REH cell (cell line): ENCODE data around the gene CDH11.

GRCh38 chr16:57636981-57637359 lies 8.5 kb downstream of the ADGRG1 start:
- PRO-cap, result no peak

- PRO-cap, result bidirectional peak, plus-strand start at chr16:57735075, minus-strand start at chr16:57735251; bidirectional peak, plus-strand start at chr16:57735781, minus-strand start at chr16:57735477
Observed at GRCh38 chr16:57734568-57735662, 655 bp upstream of the KATNB1 start.

DNA sequence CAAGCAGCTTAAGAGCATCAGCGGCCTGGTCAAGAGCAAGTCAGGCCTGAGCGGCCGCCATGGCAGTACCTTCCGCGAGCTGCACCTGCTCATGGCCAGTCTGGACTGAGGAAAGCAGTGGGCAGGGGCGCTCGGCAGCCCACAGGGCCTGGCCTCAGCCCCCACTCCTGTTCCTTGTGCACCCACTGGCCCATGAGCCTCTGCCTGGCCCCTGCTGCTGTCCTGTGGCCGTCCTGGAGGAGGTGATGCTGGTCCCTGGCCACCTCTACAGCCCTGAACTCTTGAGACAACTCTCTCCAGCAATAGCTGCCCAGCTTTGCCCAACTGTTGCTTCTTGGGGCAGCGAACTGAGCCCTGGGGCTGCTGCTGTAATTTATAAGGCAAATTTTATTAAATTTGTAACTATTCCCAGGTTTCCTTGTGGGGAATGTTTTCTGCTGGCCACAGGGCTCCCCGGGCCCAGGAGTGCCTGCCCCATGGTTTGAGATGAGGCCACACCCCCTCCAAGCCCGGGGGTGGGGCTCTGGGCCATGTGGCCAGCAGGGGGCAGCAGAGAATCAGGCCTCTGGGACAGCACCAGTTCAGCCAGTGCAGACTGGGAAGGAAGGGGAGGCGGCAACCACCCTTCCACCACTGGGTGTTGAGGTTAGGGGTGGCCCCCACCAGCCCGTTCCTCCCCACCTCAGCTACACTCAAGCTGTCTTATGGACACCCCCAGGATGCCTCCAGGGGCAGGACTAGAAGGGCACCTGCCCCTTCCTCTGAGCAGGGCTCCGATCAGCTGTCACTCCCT lies 21.5 kb downstream of the KATNB1 start:
- PRO-cap, result no peak

DNA sequence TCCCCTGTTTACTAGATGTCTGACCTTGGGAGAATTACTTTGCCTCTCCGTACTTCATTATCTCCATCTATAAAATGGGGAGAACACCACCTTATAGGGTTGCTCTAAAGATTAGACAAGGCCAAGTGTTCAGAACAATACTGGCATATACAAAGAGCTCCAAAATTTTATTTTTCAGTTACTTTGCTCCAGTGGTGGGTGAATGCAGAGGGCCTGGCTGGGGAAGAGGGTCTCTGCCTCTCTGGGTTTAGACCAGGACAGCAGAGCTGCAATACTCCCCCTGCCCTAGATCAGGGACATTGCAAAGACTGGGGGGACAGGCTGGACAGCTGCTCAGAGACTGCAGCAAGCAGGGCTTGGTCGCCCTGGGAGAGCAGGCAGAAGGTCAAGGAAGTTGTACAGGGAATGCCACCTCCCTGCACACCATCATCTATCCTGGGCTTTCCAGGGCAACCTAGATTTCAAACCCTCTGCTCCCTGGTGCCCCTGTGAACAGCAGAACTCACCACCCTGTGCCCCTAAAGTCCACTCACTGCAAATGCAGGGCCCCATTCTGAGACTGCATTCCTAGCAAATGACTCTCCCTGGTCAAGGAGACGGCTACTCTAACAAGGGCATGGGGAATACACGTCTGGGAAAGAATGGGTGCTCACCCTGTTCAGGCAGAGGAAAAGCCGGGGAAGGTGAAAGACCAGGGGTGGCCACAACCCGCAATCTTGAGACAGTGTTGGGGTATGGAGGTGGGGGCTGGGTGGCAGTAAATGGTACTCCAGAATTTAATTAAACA lies 1.2 kb downstream of the KIFC3 start:
- PRO-cap, result no peak

- PRO-cap, result no peak
Observed at GRCh38 chr16:57826015-57827093, 24.1 kb upstream of the KIFC3 start.

GRCh38 chr16:57997874-57998730 lies 2.4 kb downstream of the ZNF319 start:
- PRO-cap, result no peak

DNA sequence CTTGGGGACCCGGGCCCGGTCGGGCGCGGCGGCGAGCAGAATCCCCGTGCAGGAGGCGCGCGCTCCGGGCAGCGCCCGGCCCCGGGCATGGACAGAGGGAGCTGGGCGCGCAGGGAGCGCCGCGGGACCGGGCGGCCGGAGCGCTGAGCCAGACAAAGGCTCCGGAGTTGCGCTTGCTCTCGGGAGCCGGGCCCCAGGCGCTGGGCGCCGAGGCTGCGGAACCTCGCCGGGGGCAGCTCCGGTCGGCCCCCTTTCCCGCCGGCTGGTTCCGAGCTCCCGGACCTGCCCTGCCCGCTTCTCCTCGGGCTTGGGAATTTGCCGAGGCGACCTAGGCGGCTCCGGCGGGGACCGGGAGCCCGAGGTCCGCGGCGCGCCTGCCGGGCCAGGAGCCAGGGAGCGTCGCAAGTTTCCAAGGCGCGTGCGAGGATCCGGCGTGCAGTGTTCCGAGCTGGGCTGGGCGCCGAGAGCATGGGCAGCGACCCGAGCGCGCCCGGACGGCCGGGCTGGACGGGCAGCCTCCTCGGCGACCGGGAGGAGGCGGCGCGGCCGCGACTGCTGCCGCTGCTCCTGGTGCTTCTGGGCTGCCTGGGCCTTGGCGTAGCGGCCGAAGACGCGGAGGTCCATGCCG lies 443 bp downstream of the MMP15 start:
- PRO-cap, result no peak

GRCh38 chr16:58032508-58033535 lies 7.3 kb downstream of the MMP15 start:
- PRO-cap, result no peak

- PRO-cap, result no peak
Observed at GRCh38 chr16:58166543-58166801, 31.4 kb downstream of the CSNK2A2 start.

GRCh38 chr16:58451325-58451605 lies 48.7 kb upstream of the NDRG4 start:
- PRO-cap, result no peak

DNA sequence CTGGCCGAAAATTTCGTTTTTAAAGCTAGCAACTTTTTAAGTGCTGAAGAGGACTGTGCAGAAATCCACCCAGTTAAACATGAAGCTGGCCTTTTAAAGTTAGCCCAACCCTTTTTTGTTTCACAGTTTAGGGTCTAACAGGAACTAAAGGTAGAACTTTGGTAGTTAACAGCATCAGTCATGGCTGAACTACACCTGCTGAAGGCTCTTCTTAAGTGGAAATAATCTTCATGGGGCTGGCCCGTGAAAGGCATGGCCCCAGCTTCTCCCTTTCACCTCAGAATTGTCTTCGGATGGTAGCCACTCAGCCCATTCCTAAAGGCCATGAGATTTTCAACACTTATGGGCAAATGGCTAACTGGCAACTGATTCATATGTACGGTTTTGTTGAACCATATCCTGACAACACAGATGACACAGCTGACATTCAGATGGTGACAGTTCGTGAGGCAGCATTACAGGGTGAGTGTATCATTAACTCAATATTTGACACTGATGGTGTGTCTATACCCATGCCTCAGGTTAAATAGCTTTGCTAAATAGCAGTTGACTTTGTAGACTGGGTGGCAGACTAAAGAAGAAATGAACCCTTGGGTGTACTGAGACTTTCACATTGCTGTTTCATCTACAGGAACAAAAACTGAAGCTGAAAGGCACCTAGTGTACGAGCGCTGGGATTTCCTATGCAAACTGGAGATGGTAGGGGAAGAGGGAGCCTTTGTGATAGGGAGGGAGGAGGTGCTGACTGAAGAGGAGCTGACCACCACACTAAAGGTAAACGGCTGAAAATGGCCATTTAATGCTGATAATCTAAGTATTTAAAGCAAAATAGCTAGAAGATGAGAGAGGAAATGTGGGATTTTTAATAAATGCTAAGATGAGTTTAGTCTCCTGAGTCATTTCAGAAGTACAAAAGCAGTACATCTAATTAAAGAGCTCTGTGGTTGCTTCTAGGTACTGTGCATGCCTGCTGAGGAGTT lies 2.7 kb downstream of the SETD6 start:
- PRO-cap, result no peak

DNA sequence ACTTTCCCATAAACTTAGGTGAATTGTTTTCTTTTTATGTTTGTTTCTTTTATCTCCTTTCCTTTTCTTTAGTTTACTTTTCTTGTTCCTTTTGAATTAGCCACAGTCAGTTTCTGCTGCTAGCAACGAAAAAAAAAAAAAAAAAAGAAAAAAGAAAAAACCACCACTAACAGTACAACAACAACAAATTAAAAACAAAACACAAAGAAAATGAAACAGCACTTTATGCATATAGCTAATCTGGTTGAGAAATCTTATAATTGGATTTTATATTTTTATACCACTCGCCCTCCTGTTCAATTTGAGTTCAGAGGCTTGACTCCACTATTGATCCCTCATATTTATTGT lies 1147.9 kb downstream of the CDH11 start:
- PRO-cap, result no peak

DNA sequence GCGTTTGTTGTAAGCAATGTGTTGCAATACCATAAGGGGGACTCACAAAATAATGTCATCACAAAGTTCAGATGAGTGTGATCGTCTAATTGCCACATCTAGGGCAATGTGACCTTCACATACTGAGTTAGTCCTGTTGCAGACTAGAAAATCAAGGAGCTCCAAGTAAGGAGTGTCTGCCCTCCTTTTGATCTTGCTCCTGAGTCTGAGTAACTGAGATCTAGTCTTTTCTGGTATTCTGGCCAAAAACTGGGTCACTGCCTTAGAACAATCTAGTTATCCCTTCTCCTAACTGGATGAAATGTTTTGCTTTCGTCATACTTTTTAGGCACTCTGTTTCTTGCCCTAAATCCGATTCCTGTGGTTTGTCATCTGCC lies 712.1 kb downstream of the CDH11 start:
- PRO-cap, result no peak

GRCh38 chr16:64991586-64992167 lies 130.2 kb downstream of the CDH11 start:
- PRO-cap, result no peak

GRCh38 chr16:65071325-65072278 lies 50.3 kb downstream of the CDH11 start:
- PRO-cap, result no peak

- PRO-cap, result no peak
Observed at GRCh38 chr16:65121766-65122099, at the start of gene CDH11. CDH11 (minus strand) TSS chr16:65122063.

DNA sequence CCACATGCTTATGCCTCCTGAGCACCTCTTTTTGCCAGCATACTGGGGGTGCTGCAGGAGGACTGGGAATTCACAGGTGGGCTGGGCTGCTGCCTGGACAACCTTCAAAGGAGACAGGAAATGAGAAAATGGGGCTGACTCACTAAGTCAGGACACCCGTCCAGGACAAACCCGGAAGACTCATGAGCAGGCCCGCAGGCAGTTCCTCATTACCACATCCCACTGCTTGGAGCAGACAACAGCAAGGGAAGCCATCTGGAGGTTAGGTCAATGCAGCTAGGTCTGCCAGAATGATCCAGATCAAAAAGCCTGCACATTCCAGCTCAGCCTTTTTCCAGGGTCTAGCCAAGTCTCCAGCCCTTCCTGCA lies 536.4 kb upstream of the CDH11 start:
- PRO-cap, result no peak

GRCh38 chr16:66133595-66134281 lies 232.8 kb upstream of the CDH5 start:
- PRO-cap, result no peak

DNA sequence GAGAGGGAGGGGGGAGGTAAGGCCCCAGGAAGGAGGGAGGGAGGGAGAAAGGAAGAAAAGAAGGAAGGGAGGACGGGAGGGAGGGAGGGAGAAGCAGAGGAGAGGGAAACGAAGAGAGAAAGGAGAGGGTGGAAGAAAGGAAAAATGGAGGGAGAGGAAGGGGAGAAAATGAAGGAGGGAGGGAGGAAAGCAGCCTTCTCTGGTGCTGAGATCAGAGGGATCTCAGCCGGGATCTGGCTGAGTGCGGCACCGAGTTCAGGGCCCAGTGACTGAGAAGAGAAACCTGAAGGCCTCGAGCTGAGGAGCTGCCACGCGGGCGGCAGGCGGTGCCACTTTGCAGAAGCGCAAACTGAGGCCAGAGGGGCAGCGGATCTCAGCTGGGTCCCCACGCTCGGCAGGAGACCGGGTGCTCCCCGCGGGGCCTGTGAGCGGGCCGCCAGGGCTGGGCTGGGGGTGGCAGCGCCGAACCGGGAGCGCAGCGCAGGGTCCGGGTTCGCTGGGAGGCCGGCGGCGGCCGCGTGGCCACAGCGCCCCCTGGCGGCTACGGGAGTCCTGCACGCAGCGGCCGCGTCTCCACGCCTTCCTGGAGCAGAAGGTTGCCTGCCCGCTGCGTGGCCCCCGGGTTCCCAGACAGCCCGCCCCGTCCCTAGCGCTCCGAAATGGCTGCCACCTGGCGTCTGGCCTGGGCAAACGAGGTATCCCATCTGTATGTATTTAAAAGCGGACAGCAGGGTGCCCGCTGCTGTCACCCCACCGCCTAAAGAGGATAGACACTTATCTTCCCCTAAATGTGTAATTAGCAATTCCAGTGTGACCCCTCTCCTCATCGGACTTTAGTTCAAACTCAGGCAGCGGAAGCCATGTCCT lies 96.2 kb upstream of the CDH5 start:
- PRO-cap, result no peak

DNA sequence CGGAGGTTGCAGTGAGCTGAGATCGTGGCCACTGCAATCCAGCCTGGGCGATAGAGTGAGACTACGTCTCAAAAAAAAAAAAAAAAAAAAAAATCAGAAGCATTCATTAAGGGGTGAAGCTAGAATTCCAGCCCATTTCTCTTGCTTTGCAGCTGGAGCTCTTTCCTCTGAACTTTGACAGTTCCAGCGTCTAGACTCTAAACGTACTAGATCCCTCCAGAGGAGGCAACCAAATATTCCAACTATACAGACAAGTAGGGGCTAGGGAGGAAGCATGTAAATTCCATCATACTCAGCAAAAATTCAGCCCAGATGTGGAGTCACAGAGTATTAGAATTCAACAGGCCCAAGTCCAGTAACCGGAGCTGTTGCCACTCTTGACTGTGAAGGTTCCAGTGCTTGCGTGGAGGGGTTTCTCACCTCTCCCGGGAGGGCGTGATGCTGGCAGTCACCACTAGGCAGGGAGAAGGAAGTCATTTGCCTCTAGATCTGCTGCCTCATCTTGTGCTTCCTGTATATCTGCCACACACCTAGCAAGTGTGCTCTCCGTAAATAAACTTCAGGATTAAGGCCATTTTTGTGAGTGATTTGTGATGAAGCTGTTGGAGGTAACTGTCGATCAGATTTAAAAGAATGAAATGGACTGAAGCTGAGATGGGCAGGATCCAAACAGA lies 1.1 kb upstream of the CKLF start:
- PRO-cap, result bidirectional peak, plus-strand start at position 500 of the sequence, minus-strand start at position 385 of the sequence